ENCODE measurements around a stretch of chr9.

DNA sequence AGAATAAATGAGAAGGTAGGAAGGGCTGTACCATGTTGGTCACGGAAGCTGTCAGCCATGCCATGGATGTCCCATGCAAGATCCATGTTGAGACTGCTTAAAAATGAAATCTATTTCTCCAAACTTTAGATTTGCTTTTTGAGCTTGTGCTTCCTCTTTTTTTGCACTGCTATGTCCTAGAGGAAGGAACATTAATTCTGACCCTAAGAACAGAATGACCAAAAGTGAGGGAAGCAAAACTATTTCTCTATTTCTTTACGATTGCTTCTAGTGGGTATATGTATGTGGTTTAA, 84.5 kb downstream of the USP20 start:
- PRO-cap = no peak

- PRO-cap = bidirectional peak, plus-strand start at chr9:129962760, minus-strand start at chr9:129962522; unidirectional peak, minus-strand start at chr9:129963178
These were observed 80.0 kb downstream of the FNBP1 start for GRCh38 chr9:129962686-129963720.

- PRO-cap = no peak
These were observed 54.0 kb downstream of the FNBP1 start for GRCh38 chr9:129988852-129989489.

- PRO-cap = no peak
These were observed 53.8 kb downstream of the GPR107 start for GRCh38 chr9:130107346-130108061.

GRCh38 chr9:130118112-130118449, 54.1 kb upstream of the NCS1 start:
- PRO-cap = no peak

DNA sequence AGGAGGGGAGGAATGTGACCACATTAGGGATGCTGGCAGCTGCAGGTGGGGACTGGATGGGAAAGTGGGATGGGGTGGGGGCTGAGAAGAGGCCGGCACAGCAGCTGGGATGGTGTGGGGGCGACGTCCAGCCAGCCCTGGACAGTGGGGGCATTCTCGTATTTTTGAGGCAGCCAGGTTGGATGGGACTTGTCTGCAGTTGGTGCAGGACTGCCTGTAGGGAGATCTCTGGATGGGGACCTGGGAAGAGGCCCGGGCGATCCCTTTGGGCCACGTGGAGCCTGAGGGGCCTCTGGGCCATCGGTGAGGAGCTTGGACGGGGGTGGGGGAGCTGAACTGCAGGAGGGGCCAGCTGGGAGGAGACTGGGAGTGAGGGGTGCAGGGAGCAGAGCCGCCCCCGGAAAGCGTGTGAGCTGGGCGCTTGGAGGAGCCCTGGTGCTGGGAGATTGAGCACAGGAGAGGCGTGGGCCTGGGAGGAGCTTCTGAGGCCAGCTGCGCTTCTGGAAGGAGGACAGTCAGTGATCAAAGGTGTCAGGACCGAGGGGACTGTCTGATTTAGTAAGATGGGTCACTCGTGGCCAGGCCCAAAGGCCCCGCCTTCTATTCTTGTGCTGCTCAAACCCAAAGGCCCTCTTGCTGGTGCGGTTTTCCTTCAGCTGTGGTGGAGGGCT, 21.2 kb downstream of the NCS1 start:
- PRO-cap = no peak

DNA sequence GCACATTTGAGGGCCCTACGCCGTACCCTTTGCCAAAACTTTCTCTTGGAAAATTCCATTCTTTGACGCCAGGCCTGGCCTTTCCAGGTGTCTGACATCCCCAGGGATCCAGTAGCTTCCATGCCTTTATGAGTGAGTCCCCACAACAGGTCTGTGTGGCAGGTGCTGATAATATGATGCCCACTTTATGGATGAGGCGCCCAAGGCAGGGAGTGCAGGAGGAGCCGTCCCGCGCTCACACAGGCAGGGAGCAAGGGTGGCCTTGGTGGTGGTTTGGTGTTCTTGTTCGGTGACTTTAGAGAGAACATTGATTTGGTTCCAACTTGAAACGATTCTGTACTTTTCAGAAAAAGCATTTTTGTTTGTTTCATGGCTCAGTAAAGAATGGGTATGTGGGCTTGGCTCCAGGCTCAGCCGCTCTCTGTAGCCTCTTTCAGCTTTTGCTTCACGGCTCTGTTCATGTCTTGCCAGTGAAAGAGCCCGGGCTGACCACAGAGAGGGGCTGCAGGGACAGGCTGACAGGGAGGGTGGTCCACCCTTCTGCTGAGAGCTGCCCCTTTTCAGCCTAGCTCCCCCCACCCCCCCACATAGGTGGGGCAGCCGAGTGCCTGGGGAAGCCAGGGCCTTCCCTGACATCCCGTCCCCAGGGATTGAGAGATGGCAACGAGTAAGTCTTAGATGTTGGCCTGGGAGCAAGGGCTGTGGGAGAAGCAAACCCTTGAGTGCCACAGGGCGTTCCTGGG, 27.9 kb downstream of the NCS1 start:
- PRO-cap = no peak

DNA sequence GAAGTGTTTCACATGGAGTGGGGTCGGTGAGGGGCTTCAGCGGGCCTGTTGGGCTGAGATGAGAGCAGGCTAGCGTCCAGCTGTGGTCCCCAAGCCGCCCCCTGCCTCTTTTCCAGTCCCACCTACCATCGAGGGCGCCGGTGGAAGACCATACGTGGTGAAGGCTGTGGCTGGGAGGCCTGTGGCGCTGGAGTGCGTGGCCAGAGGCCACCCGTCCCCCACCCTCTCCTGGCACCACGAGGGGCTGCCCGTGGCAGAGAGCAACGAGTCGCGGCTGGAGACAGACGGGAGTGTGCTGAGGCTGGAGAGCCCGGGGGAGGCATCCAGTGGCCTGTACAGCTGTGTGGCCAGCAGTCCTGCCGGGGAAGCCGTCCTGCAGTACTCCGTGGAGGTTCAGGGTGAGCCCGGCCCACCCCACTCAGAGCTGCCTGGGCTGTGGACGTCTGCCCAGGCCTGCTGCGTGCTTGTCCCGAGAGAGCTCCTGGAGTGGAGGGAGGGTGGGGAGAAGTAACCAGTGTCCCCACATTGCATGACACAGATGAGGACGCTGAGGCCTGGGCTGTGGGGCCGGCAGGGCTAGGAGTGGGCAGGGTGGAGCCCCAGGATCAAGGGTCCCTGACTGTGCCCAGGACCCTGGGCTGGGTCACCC, 89.2 kb downstream of the HMCN2 start:
- PRO-cap = no peak

DNA sequence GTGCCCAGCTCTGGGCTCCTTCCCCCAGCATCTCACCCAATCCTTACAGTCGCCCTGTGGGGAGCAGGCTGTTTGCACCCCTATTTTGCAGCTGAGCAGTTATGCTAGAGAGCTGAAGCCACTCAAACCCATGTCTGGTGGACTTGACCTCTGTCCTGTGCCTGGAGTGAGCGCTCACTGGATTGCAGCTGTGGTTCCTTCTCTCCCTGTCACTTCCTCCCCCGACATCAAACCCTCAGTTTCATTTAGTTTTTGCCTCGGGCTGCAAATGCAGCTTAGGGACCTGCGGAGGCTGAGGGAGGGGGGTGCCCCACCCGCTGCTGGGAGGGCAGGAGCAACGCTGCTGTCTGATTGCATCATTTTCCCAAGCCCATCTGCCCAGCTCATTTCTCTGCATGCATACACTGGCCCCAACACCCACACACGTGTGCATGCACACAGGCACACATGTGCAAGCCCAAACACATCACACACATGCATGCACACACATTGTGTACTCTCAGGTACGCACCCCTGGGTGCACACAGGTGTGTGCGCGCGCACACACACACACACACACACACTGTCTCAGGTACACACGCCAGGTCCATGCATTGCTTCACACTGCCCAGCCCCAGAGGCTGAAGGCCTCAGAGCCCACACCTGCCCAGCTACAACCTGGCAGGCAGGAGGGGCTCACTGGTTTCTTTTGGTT, 3.3 kb downstream of the ASS1 start:
- PRO-cap = no peak

- PRO-cap = no peak
These were observed 11.6 kb upstream of the EXOSC2 start for GRCh38 chr9:130681937-130682357.

- PRO-cap = no peak
These were observed 11.2 kb upstream of the EXOSC2 start for GRCh38 chr9:130682358-130682887.

- PRO-cap = no peak
These were observed 38.9 kb downstream of the EXOSC2 start for GRCh38 chr9:130732461-130732905.

GRCh38 chr9:130835668-130836351, 756 bp downstream of the ABL1 start:
- PRO-cap = bidirectional peak, plus-strand start at chr9:130836262, minus-strand start at chr9:130836115

DNA sequence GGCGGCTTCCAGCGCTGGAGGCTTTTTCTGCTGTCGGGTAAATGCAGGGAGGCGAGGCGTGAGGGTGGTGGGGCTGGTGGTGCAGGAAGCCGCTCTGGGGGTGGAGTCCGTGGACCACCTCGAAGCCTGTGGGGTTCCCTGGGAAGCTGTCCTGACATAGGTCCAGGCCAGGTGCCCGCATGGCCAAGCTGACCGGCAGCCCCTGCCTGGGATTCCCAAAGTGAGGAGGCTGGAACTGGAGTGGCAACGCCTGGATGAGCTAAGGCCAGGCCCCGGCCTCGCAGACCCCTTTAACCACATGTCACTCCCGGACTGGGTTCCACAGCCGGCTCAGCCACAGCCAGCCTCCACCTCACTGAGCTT, 1.3 kb upstream of the QRFP start:
- PRO-cap = no peak

DNA sequence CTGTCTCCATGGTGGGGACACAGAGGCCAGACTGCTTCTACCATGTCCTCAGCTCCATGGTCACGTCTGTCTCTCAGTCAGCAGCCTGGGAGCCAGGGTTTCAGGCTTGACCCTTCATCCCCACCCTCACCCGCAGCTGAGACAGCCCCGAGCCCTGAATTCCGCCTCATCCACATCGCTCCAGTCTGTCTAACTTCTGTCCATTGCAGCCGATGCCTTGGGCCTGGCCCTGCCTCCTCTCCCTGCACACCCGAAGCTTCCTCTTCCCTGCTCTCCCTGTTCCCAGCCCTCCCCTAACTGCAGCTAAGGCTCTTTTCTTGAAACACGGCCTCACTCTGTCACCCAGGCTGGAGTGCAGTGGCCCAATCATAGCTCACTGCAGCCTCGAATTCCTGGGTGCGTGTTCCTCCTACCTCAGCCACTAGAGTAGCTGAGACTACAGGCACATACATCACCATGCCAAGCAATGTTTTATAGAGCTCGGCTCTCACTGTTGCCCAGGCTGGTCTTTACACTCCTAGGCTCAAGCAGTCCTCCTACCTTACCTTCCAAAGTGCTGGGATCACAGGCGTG, 28.3 kb downstream of the LAMC3 start:
- PRO-cap = no peak

DNA sequence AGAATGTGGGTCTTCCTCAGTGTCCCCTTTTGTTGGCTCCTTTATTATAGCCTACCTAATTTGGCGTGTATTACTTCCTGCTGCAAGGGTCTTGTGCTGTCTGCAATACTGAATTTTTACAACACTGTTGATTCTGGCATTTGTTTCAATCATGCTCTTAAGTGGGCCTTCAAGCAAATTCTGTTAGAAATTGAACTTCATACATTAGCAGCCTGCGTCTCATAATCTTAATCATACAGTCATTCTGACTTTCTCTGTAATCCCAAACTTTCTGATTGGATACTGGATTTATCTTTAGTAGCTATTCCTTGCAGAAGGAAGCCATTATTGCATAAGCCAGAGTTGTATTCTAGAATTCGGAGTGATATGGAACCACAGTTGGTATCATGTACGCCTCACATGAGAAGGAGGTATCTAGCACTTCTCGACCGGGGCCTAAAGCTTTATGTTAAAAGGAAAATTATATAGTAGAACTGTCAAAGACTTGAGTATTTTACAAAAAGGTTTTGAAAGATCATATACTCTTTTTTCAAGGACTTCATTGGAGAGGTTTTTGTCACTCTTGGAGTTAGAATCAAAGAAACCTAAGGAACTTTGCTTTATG, 64.5 kb downstream of the NUP214 start:
- PRO-cap = no peak

DNA sequence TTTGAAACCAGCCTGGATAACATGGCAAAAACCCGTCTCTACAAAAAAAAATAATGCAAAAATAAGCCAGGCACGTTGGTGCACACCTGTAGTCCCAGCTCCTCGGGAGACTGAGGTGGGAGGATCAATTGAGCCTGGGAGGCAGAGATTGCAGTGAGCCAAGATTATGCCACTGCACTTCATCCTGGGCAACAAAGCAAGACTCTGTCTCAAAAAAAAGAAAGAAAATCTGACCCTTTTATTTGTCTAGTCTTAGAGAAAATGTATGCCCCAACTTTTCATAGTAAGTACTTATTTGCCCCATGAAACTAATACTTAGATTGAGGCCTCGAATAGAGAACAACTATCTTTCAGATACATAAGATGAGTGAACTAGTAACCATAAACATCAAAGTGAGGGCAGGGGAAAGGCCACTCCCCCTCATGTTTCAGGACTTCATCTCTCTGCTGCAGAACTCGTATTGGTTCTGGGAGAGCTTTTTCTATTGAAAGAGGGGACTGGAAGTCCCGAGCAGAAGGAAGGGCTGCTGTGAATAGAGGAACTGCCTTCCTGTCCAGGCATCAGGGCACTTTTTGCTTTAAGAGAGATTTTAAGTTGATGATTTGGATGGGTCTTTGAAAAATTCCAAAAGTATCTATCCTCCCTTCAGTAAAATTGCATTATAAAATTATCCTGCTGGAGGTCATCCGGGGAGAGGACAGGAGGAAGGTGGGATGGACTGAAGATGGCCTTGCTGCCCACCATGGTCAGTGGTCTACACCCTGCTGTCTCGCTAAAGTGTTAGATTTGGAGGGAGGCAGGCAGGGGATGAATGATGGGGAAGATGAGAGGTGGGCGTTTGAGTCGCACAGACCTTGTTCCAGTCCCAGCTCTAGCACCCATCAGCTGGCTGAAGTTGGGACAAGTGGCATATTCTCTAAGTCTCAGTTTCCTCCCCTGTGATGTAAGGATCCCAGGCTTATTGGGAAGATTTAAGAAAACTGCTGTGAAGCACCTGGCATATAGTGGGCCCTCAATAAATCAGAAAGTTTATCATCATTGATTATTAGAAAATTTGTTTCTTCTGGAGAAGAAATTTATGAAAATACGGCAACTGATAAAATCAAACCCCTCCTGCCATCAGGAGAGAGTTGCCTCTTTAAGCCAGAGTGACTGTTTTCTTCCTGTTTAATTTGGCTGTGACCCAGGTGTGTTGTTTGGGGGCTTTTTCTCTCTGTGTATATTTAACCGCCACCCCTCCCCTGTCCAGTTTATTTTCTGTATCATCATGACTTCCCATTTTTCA, 50.7 kb downstream of the FAM78A start:
- PRO-cap = no peak

DNA sequence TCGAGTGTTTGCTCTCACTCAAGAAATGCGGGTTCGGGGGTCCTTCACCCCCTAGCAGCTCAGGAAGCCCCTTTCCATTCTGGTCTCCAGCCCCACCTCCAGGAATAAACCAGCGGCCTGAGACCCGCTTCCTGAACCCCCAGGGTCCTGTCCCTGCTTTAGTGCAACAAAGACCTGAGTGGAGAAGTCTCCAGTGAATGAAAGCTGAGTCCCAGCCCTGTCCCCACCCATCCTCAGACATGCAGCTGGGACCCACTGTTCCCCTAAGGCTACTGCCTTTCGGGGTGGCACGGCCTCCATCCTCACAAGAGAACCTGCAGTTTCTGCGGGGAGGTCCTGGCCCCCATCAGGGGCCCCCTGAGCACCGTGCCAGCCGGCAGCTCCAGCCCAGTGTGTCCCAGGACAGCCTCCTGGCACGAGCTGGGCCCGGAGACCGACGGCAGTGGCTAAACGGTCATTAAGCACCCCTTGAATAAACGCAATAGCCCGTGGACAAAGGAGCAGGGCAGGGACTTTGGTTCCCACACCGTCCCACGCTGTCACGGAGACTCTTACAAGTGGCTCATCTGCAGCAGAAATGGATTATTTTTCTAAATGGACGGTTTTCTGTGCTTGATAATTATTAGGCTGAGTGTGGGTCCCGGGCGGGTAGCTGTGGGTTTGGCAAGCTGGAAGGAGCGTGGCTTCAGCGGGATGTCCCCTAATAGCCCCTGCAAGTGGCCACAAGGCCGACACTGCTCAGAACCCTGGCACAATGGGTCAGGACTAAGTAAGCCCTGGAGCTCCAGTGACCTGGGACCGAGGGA, 17.6 kb downstream of the FAM78A start:
- PRO-cap = no peak

DNA sequence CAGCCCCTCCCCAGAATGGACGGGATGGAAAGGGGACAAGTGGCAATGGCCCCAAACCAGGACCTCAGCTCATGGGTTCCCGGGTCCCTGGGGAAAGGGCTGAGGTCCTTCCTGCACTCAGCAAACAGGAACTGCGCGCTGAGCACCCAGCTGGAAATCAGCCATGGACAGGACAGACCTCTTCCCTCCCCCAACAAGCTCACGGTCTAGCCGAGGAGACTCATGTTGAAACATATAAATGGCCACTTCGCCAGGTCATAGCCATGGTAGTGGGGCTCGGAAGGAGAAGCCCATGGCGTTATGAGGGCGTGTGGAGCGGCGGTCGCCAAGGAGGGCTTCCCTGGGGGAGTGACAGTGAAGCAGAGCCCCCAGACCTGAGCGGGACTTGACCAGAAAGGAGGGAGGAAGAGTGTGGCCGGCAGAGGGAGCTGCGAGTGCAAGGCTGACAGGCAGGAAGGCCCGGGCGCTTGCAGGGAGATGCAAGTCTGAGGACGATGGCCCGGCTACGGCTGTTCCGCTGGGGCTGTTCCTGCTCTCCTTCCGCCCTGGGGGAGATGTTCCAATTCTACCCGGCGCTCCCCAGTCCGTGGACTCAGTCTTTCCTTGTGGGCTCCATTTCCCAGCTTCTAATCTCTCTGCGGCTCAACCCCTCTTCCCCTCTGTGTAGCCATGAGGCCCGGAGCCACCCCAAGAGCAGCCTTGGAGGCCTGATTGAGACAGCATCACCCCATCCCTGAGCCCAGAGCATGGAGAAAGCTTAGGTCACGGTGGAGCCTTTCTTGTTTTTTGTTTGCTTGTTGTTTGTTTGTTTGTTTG, 43.9 kb upstream of the PRRC2B start:
- PRO-cap = no peak

GRCh38 chr9:131423176-131424088, 29.5 kb downstream of the PRRC2B start:
- PRO-cap = no peak

Data from penis (tissue), 1 donor.